Karpas-422 (cell line): Measurements from ENCODE around the gene TGFBR1.

DNA sequence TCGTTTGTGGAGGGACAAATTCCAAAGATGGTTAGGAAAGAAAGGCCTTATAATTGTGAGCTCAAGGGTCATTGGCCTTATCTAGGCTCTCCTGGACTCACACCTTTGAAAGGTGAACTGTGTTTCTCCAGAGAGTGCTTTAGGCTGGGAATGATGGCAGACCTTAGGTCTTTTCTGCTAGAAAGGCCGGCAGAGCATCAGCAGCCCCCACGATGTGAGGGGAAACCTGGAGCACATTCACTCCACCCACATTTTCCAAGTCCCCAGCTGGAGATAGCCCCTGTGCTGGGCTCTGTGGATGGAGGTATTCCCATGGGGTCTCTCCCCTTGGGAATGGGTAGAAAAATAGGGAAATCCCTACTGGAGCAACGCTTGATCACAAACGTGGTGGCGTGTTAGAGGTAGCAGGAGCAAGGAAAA lies 15.4 kb downstream of the CORO2A start:
- PRO-cap = no peak
- RAMPAGE, long total RNA = no peak

DNA sequence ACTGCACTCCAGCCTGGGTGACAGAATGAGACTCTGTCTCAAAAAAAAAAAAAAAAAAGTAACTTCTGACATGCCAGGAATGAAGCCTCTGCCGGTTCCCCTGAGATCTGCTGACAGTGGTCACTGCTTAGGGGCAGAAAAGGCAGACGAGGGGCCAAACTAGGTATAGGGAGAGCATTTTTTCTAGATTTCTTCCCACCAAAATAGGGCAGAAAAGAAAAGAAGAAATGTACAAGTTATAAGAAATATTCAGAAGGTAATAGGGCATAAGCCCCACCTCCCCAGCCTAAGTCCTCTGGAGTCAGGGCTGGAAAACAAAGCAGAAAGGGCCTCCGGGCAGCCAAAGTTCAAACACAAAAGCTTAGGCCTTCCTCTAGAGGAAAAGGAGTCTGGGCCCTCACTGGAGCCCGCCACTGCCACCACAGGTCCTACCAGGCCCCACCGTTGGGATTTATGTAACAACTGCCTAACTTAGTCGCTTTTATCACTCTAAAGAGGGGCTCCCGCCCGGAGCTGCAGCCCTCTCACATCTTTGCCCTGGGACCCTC lies 27.6 kb downstream of the TBC1D2 start:
- PRO-cap = no peak
- RAMPAGE, long total RNA = no peak

DNA sequence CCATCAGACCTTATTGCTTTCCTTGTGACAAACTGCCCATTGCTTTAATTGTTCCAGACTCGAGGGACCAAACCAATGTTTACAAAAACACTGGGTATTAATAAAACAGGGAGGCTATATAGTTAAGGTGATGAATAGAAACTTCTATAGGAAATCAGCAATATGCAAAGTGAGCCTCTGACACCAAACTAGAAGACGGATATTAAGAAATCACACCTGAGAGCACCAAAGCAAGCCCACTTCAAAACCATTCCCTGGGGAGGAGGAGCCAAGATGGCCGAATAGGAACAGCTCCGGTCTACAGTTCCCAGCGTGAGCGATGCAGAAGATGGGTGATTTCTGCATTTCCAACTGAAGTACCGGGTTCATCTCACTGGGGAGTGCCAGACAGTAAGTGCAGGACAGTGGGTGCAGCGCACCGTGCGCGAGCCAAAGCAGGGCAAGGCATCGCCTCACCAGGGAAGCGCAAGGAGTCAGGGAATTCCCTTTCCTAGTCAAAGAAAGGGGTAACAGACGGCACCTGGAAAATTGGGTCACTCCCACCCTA lies 200.6 kb downstream of the GABBR2 start:
- PRO-cap = no peak
- RAMPAGE, long total RNA = no peak

GRCh38 chr9:98555764-98556429 lies 152.8 kb downstream of the GABBR2 start:
- PRO-cap = no peak
- RAMPAGE, long total RNA = no peak

DNA sequence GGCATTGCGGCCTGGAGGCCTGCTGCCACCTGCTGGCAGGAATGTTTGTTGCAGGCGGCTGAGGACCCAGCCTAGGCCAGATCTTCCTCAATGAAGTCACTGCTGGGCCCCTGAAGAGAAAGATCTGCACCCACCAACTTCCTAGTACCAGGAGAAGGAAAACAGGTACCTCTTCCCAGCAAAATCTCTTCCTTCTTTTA lies 5.1 kb downstream of the ANKS6 start:
- PRO-cap = no peak
- RAMPAGE, long total RNA = no peak

GRCh38 chr9:98848331-98848693 lies 40.8 kb downstream of the GALNT12 start:
- PRO-cap = no peak
- RAMPAGE, long total RNA = no peak

DNA sequence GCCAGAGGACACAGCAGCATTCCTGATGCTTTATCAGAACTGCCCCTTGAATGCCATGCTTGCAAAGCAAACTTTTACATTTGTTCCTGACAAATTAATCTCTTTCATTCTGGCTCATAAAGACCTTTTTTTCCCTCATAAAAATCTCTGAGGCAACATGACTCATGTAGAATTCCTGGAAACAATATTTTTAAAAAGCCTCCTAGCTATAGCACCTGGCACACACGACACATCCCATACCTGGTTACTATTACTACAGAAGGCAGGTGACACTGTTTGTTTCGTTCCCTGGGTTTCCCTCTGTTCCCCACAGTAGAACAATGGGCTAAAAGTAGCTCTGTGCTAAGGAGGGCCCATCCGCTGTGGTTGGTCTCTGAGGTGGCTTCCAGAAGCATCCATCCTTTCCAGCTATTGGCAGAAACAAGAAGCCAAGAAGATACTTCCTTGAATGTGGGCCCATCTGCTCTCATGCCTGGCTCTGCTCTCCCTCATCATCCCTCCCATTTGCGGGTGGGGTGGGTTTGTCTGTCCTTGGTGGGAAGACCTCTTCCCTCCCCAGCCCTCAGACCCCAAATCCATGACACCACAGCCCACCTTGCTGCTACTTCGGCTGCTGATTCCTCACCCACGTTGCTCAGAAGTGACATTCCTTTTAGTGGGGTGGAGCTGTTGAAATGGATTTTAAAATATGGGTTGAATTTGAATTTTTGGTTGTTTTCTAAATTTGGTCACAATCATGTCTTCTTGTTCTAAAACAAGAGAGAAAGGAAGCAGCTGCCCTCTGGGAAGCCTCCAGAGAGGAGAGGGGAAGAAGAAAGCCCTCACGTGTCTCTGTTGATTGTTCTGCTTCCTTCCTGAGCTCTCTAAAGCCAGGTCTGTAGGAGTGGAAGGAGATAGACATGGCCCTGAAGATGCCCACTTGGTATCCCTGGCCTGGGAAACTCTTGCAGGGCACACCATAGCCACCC lies 59.3 kb downstream of the GALNT12 start:
- PRO-cap = no peak
- RAMPAGE, long total RNA = no peak

DNA sequence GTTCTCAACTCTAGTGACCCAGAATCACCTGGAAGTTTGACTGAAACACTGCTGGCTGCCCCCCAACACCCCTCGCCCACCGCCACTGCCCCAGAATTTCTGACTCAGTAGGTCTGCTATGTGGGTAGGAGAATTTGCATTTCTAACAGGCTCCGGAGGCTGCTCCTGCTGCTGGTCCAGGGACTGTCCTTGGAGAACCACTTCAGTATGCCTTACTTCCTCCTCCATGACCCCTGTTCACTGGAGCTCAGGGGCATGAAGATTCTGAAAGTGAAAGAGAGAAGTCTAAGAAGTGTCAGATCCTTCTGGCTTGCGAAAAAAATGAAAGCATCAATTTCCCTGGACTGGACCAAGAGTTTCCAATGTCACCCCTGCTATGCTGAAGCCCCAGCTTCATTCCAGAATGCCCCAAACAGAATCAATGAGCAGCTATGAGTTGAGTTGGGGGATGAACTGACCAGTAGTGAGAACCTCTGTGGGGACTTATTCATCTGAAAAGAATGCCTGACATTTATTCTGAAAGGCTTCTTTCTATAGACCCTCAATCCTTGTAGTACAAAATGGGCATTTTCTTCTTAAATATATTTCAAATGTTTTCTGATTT lies 20.8 kb upstream of the COL15A1 start:
- PRO-cap = unidirectional peak, minus-strand start at position 242 of the sequence
- RAMPAGE, long total RNA = no peak

DNA sequence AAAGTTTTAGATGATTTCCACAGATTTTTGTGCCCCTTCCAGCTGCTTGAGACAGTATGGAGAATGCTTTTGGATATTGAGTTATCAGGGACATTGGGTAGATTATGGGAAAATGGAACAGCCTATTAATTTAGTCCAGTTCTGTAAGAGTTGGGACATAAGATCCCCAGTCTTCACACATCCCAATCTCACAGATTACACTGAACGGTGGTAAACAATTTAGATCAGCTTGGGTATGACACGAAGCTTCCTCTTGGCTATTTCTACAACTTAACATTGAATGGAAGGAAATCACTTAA lies 3.6 kb upstream of the COL15A1 start:
- PRO-cap = no peak
- RAMPAGE, long total RNA = no peak

DNA sequence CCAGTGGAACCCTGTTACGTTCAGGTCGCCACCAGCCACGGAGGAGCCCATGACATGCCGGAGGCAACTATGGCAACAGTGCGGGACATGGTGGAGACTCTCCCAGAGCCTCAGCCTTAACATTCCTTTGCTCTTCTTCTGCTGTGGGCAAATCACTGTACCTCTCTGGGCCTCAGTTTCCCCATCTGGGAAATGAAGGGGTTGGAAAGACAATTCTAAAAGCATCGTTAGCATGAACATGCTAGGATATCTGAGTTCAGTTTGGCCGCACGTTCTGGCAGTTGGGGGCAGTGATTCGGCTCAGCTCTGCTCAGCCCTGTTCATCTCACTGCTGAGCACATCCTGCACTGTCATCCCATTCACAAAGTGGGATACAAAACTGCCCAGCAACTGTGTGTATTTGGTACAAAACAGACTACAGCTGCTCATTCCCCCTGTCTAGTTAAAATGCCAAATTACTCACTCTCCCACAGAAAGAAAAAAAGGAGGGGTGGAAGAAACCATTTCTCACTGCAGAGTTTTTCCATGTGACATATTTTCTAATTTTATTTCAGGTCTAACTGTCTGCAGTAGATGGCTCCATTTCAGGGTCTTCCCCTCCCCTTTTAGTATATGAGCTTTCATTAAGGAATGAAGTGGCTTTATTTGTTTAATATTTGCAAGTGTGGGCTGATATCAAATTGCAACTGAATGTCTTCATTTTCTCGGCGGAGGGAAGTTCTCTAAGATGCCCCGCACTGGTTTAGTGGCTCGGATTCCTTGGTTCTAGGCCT lies 14.5 kb downstream of the COL15A1 start:
- PRO-cap = no peak
- RAMPAGE, long total RNA = no peak

DNA sequence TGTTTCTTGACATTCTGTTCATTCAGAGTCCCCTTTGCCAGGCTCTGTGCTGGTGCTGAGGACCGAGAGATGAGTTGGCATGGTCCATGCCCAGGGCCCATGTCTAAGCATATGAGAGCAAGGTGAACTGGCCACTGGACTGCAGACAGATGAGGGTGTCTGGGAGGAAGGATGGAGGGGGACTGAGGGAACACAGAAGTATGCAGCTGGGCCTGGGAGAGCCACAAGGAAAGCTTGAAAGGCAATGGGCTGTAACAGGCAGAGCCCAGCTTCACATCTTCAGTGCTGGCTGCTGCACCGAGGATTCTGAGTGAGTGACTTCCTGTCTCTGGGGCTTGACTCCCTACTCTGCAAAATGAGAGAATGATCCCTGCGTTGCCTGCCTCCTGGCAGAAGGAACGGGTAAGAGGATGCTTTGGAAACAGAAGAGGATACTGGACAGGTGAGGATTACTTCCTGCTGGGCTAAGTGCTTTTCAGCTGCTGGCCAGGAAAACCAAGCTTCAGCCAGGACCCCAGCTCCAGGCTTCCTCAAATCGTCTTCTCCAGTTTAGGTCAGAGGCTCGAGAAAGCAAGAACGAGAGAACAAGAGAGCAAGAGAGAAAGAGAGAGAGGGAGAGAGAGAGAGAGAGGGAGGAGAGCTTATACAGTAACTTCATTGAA lies 29.1 kb downstream of the COL15A1 start:
- PRO-cap = no peak
- RAMPAGE, long total RNA = no peak

- PRO-cap = no peak
- RAMPAGE, long total RNA = no peak
Observed at GRCh38 chr9:99040878-99041685, 63.8 kb upstream of the TGFBR1 start.

DNA sequence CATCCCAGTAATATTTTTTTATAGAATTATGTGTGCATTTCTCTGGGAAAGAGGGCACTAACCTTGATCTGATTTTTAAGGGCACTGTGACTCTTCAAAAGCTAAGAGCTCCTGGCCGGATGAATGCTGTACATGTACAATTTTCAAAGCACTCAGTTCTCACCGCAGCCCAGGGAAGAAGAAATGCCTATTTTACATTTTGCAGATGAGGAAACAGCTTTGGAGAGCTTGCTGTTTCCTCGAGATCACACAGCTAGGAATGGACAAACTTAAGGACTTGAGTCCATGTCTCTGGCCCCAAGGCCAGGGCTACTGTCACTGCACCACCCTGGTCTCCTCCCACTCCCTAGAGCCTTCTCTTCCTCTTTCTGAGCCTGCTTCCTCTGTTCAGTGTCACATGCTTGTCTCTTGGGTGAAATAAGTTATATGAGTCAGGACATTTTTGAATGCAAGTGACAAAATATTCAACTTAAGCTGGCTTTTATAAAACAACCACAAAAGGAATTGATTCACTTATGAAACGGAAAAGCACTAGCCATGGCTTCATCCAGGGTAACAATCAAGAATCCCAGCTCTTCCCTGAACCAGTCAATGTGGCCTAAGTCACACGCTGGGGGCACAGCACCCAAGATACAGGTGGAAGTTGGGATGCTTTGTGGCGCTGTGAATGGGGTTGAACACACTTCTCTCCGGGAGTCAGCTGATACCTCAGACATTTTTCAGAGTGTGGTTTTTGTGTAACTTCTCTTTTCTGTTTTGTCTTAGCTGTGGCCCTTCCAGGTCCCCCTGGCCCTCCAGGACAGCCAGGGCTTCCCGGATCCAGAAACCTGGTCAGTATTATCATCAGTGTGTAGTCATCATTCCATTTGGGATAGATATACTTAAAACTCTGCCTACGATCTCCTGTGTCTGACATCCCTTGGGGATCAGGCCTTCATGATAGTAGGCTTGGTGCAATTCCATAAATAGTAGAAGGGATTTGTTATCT lies 45.5 kb upstream of the TGFBR1 start:
- PRO-cap = no peak
- RAMPAGE, long total RNA = start-site peak on the plus strand centred at position 506 of the sequence, 22 bp wide, 12 and 9 reads in 2 replicates

- PRO-cap = no peak
- RAMPAGE, long total RNA = no peak
Observed at GRCh38 chr9:99075007-99075969, 29.6 kb upstream of the TGFBR1 start.

DNA sequence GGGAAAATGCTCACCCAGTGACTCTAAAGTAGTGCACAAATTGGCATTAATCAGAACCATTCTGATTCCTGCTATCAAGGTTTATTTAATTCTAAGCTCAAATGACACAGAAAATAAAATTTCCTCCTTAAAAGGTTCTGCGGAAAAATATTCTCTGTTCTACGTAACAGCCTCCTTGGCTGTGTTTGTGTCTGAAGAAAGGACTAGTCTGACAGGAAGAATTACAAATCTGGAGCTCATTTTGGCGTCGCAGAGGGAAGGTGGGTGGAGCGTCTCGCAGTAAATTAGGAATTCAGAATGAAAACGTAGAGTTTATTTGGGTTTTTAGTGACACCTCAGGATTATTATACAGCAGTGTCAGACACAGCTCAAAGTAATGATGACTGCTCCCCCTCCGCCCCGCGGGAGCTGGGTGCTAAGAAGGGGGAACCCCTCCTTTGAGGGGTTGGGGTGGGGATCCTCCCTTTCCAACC lies 1.0 kb upstream of the TGFBR1 start:
- PRO-cap = no peak
- RAMPAGE, long total RNA = no peak

- PRO-cap = bidirectional peak, plus-strand start at chr9:99105116, minus-strand start at chr9:99104817
- RAMPAGE, long total RNA = no peak
Observed at GRCh38 chr9:99104978-99105767, at the start of gene TGFBR1. TGFBR1 (plus strand) TSS chr9:99105113.

DNA sequence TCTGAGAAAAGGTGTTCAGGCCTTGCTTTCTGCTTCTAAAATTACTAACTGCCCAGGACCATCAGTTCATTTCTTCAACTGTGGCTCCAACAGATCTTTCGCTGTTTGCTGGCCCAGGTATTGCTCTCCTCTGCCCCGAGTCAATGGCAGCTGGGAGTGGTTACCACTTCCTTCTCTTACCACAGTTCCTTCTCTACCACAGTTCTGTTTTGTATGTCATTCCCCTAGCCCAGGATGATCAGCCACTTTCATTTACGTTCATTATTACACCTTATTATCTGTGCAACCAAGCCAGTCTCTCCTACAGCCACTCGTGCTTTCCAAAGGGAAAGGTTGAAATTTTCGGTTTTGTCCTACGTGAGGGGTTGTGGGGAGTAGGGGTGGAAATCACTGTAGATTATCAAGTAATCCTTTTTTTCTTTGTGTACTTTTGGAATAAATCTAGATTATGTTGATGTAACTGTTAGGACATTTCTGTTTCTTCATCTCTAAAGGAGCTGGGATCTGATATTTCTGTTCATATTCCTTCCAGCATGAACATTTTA lies 14.2 kb downstream of the TGFBR1 start:
- PRO-cap = no peak
- RAMPAGE, long total RNA = no peak

DNA sequence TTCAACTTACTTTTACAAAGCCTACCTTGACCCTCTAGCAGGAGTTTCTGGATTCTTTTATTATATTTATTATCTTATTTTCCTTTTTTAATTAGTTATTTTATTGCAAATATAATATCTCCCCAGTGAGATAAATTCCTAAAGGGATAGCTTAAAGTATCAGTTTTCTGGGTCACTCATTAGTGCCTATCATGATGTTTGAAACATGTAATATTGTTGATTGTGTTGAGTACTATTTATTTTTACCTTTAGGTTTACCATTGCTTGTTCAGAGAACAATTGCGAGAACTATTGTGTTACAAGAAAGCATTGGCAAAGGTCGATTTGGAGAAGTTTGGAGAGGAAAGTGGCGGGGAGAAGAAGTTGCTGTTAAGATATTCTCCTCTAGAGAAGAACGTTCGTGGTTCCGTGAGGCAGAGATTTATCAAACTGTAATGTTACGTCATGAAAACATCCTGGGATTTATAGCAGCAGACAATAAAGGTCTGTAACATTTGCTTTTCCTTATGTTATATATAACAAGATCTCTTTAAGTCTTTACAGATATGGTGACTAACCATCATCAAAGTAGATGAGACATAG lies 32.8 kb downstream of the TGFBR1 start:
- PRO-cap = no peak
- RAMPAGE, long total RNA = no peak

DNA sequence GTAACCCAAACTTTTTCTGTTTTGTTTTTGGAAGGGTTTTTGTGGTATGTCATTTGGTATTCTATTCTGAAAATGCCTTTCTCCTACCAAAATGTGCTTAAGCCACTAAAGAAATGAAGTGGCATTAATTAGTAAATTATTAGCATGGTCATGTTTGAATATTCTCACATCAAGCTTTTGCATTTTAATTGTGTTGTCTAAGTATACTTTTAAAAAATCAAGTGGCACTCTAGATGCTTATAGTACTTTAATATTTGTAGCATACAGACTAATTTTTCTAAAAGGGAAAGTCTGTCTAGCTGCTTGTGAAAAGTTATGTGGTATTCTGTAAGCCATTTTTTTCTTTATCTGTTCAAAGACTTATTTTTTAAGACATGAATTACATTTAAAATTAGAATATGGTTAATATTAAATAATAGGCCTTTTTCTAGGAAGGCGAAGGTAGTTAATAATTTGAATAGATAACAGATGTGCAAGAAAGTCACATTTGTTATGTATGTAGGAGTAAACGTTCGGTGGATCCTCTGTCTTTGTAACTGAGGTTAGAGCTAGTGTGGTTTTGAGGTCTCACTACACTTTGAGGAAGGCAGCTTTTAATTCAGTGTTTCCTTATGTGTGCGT lies 45.2 kb downstream of the TGFBR1 start:
- PRO-cap = no peak
- RAMPAGE, long total RNA = no peak

DNA sequence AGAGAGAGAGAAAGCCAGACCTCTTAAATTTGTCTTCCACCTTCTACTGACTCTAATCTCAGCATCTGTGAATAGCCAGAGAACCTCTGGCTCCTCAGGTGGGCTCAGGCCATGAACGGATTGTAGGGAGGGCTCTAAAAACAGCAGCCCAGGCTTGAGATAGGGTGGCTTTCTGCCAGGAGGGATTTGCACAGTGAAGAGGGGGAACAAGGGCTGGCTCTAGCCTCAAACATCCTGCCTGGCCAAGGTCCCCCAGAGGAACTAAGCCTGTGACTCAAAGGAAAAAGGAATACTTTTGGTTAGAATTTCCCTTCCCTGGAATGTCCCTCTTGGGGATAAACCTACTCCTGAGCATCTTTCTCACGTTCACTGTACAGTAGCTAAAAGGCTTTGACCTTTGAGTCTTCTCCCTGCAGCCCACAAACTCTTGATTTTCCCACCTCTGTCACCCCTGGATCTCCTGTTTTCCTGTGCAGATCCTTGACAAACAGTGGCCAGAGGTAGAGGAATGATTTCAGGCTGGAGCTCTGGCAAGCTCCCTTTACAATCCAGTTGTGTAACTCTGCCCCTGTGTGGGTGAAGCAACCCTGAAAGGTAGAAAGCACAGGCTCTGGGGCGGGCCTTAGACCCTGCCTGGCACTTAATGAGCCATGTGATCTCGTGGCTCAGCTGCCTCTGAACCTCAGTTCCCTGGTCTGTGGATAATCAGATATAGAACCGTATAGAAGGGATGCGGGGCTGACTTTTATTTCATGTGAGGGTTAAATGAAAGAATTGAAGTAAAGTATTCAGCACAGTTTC lies 17.4 kb downstream of the SEC61B start:
- PRO-cap = no peak
- RAMPAGE, long total RNA = no peak